Smooth muscle cell (in vitro differentiated cells): ENCODE results near the genes CLIC4, MACO1 and MAN1C1.

DNA sequence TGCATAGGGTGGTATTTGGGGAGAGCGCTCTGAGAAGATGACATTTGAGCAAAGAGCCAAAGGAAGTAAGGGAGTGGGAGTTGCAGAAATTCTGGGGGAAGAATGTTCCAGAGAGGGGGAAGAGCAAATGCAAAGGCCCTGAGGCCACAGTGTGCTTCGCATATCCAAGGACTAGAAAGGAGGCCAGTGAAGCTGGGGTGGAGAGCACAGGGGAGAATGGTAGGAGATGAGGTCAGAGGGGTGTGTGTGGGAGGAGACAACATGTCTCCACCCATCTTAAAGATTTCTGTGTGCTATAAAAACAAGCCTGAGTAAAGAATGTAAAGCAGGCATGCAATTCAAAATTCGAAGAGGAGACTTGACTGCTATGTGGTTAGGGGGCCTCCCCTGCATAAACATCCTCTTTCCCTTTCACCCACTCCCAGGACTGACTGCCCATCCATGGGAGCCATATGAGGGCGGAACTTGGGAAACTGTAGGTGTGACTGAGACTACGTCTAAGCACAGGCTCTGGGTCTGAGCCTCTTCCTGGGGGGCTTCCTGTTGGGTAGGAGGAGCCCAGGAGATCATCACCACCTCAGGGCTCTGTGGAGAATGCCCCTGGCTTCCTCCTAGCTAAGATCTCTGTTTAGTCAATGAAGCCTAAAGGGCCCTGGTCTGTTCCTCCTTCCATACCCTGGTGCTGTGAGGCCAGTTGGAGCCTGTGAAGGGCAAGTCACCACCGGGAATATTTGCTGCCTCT lies 2.9 kb upstream of the CLIC4 start:
- RAMPAGE, long total RNA = no peak

DNA sequence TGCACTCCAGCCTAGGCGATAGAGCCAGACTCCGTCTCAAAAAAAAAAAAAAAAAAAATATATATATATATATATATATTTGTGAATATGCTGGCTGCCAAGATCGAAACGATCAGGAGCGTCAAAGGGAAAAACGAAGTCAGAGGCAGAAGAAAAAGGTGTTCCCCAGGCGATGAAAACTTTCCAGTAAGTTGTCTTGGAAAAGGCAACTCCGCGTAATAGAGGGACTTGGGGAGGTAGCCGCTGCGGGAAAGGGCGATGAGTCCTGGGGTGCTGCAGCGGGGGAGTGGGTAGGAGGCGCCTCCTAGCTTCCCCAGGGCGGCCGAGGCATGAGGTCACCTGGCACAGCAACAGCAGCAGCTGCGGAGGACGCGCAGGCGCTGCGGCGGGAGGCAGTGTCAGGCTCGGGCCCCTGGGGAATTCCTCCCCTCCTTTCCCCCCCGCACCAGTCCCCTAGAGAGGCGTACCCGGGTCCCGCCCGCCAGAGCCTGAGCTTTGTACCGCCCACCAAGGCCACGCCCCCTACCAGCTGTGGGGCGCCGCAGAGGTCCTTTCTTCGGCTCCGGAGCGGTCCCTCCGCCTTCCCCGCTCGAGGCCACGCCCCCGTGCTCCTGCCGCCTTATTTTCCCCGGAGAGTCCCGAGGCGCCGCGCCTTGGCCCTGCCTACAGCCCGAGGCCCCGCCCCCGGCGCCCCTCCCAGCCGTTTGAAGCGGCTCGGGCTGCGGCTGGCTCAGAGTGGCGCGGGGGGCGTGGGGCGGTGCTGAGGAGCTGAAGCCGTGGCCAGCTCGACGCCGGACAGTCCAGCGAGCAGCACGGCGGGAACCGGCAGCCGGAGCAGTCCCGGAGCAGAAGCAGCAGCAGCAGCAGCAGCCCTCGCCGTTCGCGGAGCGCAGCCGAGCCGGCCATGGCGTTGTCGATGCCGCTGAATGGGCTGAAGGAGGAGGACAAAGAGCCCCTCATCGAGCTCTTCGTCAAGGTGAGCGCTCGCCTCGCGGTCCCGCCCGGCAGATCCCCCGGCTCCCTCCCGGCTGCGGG lies at the start of gene CLIC4:
TSS of gene CLIC4 (plus strand) at position 798 of the 1,035 bp plus-strand sequence.
- RAMPAGE, long total RNA = start-site peak on the plus strand centred at position 814 of the sequence, 165 bp wide, 5,213 and 2,254 reads in 2 replicates

DNA sequence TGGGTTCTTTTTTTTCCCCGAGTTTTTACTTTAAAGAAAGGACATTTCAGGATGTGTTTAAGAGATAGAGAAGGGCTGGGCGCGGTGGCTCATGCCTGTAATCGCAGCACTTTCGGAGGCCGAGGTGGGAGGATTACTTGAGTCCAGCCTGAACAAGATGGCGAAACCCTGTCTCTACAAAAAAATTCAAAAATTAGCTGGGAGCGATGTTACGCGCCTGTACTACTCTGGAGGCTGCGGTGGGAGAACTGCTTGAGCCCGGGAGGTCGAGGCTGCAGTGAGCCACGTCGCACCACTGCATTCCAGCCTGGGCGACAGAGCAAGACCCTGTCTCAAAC lies 1.4 kb downstream of the CLIC4 start:
- RAMPAGE, long total RNA = no peak

GRCh38 chr1:24770152-24770587 lies 24.9 kb downstream of the CLIC4 start:
- RAMPAGE, long total RNA = no peak

DNA sequence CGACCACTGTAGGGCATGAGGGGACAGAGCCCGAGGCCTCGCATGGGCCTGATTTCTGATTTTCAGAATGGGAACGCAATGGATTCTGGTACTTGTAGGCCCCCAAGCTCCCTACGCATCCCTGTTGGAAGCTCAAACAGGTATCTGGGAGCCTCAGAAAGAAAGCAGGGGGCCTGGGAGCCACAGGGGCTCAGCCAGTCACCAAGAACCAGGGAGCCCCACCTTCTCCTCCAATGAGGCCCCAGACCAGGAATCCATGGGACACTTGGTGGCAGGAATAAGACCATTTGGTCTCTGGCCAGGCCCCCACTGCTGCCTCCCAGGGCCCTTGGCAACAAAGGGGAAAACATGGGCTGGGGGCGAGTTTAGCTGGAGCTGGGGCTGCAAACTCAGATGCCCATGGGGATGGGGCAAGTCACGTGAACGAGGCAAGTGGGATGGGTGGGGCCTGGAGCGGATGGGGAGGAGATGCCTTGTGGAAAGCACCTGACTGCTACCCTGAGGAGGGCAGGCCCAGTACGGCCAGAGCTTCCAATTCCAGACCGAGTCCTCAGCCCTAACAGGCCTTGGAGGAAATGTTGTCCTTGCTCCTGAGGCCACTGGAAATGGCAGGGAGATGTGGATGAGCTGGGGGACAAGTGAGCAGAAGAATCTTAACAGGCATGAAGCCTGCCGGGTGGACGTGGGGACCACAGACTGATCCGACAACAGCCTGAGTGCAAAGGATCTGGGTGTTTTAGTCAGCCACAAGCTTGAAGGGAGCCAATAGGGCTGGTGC lies 19.4 kb downstream of the RUNX3 start:
- RAMPAGE, long total RNA = no peak

- RAMPAGE, long total RNA = no peak
Observed at GRCh38 chr1:24912150-24913338, 17.5 kb downstream of the RUNX3 start.

- RAMPAGE, long total RNA = no peak
Observed at GRCh38 chr1:24991560-24992328, 61.7 kb upstream of the RUNX3 start.

- RAMPAGE, long total RNA = no peak
Observed at GRCh38 chr1:25146294-25146948, 85.9 kb downstream of the SYF2 start.

- RAMPAGE, long total RNA = no peak
Observed at GRCh38 chr1:25245241-25245591, 2.0 kb downstream of the RSRP1 start.

GRCh38 chr1:25340329-25340740 lies 2.2 kb downstream of the TMEM50A start:
- RAMPAGE, long total RNA = no peak

DNA sequence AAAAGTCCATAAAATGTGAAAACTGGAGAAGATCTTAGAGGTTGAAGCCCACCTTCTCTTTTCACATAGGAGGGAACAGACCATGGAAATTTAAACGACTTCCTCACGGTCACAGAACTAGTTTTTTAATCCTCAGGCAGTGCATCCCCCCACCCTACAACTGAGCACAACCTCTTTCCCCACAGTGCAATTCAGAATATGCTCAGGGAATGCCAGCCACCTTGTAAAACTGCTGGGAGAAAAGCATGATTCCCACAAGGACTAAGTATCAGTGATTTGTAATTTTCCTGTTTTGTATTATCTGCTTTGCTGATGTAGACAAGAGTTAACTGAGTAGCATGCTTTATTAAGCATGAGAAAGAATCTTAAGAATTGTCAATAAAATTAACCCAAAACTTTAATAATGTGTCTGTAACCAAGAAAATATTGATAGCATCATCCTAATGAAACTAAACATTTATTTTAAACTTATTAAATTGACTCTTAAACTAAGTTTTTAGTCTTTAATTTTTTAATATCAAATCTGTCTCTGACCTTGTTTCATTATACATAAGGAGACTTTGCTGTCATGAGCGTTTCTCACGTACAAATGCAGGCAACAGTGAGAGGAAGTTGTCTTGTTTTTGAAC lies 23.9 kb downstream of the TMEM50A start:
- RAMPAGE, long total RNA = no peak

GRCh38 chr1:25430793-25431651 lies at the start of gene MACO1:
Gene MACO1 (plus strand): TSS chr1:25430897.
- RAMPAGE, long total RNA = no peak

GRCh38 chr1:25431652-25431887 lies 873 bp downstream of the MACO1 start:
- RAMPAGE, long total RNA = no peak

DNA sequence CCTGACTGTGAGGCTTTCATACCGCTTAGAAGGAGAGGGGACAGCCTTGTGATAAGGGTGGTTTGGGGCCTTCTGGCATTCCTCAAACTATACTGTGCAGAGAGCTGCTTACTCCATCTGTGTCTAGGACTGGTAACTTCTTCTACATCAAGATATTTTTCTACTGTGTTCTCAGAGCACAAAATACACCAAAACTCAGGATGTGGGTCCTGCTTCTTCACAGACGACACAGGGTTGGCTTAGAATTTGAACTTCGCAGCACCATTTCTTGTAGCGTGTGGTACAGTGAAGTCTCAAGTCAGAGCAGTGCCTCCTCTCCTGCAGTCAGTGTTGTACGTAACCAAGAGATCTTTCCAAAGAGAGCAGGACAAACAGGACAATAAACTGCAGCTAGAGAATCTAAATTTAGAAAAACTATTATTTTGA lies 43.9 kb downstream of the MACO1 start:
- RAMPAGE, long total RNA = no peak

- RAMPAGE, long total RNA = no peak
Observed at GRCh38 chr1:25615973-25617225, at the start of gene MAN1C1. Gene MAN1C1 (plus strand): TSS chr1:25616791.

GRCh38 chr1:25617737-25618543 lies 1.3 kb downstream of the MAN1C1 start:
- RAMPAGE, long total RNA = no peak

GRCh38 chr1:25619010-25619540 lies 2.5 kb downstream of the MAN1C1 start:
- RAMPAGE, long total RNA = no peak

- RAMPAGE, long total RNA = no peak
Observed at GRCh38 chr1:25642516-25643054, 26.0 kb downstream of the MAN1C1 start.

DNA sequence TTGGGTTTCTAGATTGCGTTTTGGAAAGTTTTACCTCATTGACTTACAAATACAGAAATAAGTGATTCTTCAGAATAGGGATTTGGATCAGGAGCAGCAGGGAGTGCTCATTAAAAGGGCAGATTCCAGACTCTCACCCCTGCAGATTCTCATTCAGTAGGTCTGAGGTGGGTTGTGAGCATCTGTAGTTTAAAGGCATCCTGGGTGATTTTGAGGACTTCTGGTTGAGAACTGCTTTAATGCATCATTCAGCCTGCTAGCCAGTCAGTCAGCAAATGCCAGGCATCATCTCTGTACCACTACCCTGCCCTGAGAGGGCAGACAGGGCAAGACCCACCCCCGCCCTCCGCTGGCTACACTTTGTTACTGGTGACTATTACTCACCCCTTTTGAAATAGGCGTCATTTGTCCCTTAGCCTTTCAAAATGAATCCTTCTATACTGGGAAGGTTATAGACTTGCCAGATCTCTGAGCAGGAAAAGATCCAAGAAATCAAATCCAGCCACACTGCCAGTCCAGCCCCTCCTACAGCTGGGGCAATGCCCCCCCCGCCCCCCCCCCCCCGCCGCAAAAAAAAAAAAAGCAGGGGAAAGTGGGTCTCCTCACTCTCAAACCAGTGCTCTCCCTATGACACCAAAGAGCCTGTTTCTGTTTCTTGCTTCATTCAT lies 4.2 kb downstream of the SELENON start:
- RAMPAGE, long total RNA = no peak

DNA sequence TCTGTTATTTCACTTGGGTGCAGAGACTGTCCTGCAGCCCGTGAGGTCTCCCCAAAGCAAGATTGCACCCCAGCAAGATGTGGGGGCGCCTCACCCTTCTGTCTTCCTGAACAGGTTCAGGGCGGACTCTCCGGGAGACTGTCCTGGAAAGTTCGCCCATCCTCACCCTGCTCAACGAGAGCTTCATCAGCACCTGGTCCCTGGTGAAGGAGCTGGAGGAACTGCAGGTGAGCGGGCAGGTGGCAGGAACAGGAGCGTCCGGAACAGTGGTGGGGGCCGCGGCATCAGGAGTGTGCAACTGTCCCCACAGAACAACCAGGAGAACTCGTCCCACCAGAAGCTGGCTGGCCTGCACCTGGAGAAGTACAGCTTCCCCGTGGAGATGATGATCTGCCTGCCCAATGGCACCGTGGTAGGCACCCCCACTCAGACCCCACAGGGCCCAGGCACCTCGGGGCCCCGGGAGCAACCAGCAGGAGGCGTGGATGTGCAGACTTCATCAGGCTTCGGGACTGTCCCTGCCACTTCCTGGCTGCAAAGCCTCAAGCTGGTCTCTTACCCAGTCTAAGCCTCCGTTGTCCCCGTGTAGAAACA lies 5.9 kb upstream of the MTFR1L start:
- RAMPAGE, long total RNA = no peak